HT-29 (cell line): ENCODE results near the genes KCNG3 and HAAO.

- RAMPAGE, long total RNA = no peak
Measured at GRCh38 chr2:42329822-42330485, 31.1 kb downstream of the COX7A2L start.

DNA sequence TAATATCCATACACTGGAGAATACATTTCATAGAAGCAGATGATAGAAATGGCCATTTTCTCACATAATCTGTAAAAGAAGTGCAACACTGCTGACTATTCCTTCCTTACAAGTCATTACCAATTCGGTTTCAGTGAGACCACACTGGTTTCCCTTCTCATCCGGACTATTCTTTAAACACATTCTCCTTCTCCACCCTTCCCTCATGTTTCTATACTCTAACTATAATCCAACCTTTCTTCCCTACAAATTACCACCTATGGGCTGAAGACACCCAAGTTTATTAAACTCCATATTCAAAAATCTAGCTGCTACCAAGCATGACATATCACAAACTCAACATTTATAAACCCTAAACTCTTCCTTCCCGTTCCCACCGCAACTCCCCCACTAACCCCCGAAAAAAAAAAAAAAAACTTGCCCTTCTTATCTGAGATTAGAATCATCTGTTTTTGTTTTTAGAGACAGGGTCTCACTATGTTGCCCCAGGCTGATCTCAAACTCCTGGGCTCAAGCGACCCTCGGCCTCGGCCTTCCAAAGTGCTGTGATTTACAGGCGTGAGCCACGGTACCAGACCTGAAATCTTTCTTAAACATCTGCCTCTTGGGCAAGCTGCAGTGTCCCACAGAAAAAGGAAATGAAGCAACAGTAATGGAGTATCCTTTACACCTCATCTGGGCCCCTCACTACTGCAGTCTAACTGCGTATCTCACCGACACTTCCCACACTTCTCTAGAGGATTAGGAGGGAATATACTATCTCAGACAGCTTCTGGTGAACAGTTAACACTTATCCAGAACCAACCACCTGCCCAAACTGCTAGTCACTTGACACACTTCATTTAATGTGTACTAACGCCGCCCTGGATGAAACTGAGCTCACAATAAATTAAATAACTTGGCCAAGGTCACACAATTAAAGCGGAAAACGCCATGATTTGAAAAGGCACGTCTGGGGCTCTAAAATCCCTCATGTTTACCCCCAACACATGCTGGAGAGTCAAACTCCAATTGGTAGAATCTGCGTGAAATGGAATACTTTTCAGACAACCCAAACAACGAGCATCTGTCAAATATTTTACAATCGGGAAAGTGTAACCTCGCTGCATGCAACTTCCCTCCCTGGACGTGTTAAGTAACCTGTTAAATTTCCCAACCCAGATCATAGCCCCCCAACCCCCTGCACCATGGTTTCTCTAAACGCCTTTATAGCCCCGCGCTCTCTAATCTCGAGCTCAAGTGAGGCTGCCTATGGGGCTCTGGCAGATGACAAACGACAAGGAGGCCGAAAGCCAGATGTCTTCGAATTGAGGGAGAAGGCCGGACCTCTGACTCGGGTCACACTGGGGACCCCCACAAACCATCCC is 1.1 kb downstream of the COX7A2L start:
- RAMPAGE, long total RNA = no peak

GRCh38 chr2:42493895-42494401 is at the start of gene KCNG3:
Gene KCNG3 (minus strand): TSS chr2:42493982.
- RAMPAGE, long total RNA = no peak

GRCh38 chr2:42494402-42495501 is 970 bp upstream of the KCNG3 start:
- RAMPAGE, long total RNA = no peak

GRCh38 chr2:42699371-42700342 is 64.3 kb downstream of the OXER1 start:
- RAMPAGE, long total RNA = no peak

- RAMPAGE, long total RNA = no peak
Measured at GRCh38 chr2:42754065-42754760, 9.7 kb downstream of the OXER1 start.

GRCh38 chr2:42791919-42793234 is at the start of gene HAAO:
Gene HAAO (minus strand): TSS chr2:42792583.
- RAMPAGE, long total RNA = no peak

- RAMPAGE, long total RNA = no peak
Measured at GRCh38 chr2:42794258-42794907, 2.0 kb upstream of the HAAO start.

DNA sequence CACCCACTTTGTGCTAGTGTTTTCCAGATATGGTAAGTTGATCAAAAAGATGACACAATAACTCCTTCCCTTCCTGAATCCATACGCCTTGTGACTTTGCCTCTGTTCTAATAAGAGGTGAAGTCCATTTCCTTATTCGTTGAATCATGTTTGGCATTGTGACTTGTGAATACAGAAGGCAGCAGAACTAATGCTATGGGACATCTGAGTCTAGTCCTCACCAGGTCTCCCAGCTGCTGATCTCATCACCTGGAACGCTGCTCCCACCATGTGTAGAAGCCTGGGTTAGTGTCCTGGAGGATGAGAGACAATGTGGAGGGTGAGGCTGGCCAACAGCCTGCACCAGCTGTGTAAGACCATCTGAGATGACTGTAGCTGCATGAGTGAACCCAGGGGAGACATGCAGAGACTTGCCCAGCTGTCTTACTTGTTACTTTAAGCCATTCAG is 3.4 kb upstream of the HAAO start:
- RAMPAGE, long total RNA = no peak

- RAMPAGE, long total RNA = no peak
Measured at GRCh38 chr2:42828940-42829330, 36.6 kb upstream of the HAAO start.

DNA sequence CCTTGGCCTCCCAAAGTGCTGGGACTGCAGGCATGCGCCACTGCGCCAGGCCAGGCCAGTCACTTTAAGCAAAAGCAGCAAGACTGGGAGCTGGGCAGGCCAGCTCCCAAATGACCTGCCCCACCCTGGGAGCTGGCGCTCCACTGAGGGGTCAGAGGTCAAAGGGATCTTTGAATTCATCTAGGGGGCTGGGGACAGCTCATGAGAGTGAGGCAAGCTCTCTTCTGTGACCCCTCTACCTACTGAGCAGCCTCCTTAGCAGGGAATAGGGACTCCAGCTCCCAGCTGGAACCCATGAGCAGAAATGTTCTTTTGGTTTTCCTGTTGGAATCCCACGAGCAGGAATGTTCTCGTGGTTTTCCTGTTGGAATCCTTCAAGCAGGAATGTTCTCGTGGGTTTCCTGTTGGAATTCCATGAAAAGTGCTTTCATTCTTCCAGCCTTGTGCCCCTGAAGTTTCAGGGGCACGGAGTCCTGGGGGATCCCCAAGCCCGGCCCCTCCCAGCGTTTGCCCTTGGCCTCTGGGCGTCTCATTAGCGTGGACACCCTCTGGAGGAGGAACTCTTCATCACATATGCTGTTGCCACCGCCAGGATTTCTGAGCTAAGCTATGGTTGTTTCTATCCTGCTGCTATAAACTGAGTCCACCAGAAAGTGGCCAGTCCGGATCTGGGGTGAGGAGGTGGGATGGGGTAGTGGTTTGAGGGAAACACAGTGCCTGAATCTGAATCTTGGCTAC is 162.1 kb upstream of the HAAO start:
- RAMPAGE, long total RNA = no peak

GRCh38 chr2:42961240-42962036 is 169.1 kb upstream of the HAAO start:
- RAMPAGE, long total RNA = no peak

GRCh38 chr2:42974630-42975715 is 182.6 kb upstream of the HAAO start:
- RAMPAGE, long total RNA = no peak

DNA sequence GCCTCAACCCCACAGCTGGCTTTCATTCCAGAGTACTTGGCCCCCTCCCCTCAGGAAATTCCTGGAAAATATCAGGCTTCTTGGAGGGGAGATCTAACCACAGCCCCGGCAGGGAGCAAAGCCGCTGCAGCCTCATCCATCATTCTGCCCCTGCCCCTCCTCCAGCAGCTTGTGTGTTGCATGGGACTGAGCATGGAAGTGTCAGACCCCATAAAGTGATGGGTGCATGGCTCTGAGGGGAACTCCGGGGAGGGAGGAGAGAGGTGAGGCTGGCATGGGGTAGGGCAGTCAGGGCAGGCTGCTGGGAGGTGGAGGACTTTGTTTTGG is 184.4 kb downstream of the ZFP36L2 start:
- RAMPAGE, long total RNA = no peak

DNA sequence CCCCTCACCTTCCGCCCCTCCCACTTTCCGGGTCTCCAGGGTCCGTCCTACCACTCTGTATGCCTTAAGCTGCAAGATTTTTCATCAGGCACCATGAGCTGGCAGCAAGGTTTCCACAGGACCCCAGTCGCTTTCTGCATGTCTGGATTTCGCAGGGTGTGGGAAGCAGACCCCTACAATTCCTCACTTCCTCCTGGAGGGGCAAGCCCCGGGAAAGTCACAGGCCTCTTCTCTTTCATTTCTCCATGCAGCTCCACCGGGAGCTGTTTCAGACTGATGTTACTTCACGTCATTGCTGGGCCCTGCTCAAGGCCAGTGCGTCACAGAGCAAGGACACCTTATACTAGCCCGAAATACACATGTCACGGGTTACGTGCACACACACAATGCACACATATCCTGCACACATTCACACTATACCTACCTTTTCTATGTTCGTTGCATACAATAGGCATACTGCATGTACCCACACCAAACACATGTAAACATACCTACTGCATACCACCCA is 179.0 kb downstream of the ZFP36L2 start:
- RAMPAGE, long total RNA = no peak

GRCh38 chr2:43050790-43051081 is 175.7 kb downstream of the ZFP36L2 start:
- RAMPAGE, long total RNA = no peak

GRCh38 chr2:43056855-43057401 is 169.5 kb downstream of the ZFP36L2 start:
- RAMPAGE, long total RNA = no peak

DNA sequence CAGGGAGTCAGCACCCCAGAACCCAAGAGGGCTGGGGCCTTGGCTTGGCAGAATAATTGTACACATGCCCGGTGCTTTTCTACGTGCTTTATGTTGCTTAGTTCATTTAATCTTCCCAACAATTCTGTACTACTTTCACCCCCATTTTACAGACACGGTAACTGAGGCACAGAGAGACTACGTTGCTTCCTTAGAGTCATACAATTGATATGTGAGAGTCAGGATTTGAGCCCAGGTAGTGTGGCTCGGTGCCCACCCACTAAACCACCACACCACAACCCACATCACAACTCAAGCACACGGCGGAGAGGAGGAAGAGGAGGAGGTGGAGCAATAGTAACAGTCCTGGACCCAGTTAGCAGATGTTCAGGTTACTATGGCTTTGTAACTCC is 167.3 kb downstream of the ZFP36L2 start:
- RAMPAGE, long total RNA = no peak

DNA sequence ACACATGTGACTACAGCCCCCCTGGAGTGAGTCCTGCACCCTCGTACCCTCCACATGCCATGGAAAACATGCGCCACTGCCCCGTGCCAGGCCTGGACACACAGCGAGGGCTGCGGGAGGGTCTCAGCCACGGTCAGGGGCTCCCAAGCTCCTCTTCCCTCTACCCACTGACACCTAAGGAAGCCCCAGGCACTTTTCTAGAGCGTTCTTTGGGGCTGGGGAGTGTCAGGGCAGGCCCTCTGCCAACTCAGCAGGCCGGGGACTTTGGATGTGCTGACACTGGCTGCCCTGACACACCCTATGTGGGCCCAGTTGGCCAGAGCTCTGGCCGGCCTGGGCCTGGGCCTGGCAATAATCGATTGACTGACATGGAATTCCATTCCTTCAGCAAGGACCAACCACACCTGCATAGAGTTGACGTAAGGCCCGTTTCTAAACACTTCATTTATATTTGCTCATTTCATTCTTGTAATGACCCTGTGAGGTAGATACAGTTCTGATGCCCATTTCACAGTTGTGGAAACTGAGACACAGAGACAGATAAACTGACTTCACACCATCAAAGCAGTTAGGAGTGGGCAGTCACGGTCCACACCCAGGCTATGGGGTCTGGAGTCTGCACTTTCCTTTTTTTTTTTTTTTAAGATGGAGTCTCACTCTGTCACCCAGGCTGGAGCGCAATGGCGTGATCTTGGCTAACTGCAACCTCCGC is 70.4 kb downstream of the ZFP36L2 start:
- RAMPAGE, long total RNA = no peak

- RAMPAGE, long total RNA = no peak
Measured at GRCh38 chr2:43180789-43181310, 45.6 kb downstream of the ZFP36L2 start.